Vein endothelial cell (primary cell): ENCODE results near the gene ZNF286A.

- CAGE, long polyA plus RNA, result no peak
These were observed 9.4 kb downstream of the CDRT4 start for GRCh38 chr17:15458032-15458322.

GRCh38 chr17:15473663-15474089 is 6.3 kb upstream of the CDRT4 start:
- CAGE, long polyA plus RNA, result no peak

- CAGE, long polyA plus RNA, result no peak
These were observed 21.1 kb upstream of the CDRT4 start for GRCh38 chr17:15488225-15489129.

GRCh38 chr17:15699209-15700506 is at the start of gene ZNF286A:
Gene ZNF286A (plus strand): TSS chr17:15699752.
- CAGE, long polyA plus RNA, result no peak

DNA sequence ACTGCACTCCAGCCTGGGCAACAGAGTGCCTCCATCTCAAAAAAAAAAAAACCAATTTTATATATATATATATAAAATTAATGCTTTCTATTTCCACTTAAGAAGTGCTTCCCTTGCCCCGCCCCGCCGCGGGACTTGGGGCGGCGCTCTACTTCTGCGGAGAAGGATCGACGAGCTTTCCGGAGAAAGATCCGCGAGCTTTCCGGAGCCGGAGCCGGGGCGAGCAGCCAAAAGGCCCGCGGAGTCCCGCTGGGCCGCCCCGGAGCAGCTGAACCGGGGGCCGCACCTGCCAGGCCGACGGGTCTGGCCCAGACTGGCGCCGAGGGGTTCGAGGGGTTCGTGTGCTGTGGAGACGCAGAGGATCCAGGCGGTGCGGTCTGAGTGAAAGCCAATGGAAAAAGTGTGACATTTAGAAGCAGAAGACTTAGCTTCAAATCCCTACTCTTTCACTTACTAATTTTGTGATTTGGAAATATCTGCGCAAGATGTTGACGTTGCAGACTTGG is 50.8 kb downstream of the TBC1D26 start:
- CAGE, long polyA plus RNA, result no peak

DNA sequence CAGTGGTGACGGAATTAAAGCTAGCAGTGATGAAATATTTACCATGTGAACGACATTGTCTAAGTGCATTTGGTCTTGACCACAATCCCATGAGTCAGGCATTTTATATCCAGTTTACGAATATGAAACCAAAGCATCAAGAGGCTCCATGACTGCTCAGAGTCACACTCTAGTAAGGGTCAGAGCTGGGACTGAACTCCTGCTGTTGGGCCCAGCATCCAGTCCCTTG is 61.1 kb upstream of the ADORA2B start:
- CAGE, long polyA plus RNA, result no peak

- CAGE, long polyA plus RNA, result no peak
These were observed 6.5 kb downstream of the TTC19 start for GRCh38 chr17:16006048-16006636.

- CAGE, long polyA plus RNA, result no peak
These were observed 62.0 kb downstream of the TTC19 start for GRCh38 chr17:16061502-16062224.

GRCh38 chr17:16064343-16064674 is 64.7 kb downstream of the TTC19 start:
- CAGE, long polyA plus RNA, result no peak

GRCh38 chr17:16072026-16072346 is 72.4 kb downstream of the TTC19 start:
- CAGE, long polyA plus RNA, result no peak

- CAGE, long polyA plus RNA, result no peak
These were observed 82.5 kb downstream of the NCOR1 start for GRCh38 chr17:16132645-16133372.

DNA sequence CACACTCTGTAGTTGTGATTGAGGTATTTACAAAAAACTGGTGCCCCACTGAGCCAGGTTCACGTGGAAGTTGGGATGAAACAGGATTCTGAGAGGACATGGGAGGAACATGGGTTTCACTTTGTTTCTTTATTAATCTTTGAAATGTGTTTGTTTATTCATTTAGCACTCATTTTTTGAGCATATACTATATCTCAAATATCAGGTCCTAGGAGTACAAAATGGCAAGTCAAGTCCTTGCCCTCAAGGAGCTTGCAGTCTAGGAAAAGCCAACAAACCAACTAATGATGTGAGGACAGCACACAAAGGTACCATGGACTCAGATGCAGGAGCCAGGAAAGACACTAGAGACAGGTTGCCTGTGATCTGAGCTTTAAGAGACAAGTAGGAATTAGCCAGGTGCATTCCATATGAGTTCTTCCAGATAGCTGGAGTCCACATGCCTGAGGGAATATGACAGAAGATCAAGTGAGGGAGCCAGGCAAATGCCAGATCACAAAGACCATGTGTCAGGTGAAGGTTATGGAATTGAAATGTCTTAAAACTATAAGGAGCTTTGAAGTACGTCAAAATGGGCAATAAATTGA is 56.0 kb downstream of the PIGL start:
- CAGE, long polyA plus RNA, result no peak

DNA sequence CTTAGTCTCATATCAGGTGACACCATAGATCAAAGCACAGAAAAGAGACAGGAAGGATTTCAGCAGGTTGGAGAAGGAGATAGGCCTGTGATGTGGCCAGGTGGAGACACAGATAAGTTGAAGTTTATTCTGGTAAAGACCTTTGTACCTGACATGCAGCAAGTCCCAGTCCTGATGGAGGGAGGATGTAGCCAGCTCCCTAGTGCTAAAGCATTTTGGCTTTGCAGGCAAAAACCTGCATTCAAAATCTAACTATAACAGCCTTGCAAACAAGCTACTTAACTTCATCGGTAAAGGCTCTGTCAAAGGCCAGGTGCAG is 54.9 kb downstream of the CENPV start:
- CAGE, long polyA plus RNA, result no peak

DNA sequence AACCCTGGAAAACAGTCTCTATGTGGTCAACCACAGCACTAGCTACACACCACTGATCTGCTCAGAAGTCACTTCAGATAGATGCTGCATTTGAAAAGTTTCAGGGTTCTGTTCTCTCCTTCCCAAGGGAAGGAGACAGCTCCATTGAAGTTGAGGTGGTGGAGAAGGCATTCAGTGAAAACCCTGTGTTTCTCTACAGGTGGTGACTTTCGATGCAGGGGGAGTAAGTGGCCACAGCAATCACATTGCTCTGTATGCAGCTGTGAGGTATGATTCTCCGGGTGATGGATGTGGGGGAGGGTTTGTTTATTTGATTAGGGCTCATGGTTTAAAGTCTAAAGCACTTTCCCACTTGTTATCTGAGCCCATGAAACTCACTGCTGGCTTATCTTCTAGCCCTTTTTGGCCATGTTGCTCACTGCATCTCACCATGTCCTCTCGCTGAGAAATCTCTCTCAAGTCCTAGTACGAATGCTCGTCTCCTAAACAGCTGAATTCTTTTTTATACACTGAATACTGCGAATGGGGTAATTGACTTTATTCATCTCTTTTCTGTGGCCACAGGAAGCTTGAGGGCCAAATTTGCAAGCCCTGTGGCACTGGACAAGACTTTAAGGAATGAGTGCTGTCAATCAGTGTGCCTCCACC is 39.8 kb downstream of the CENPV start:
- CAGE, long polyA plus RNA, result no peak

DNA sequence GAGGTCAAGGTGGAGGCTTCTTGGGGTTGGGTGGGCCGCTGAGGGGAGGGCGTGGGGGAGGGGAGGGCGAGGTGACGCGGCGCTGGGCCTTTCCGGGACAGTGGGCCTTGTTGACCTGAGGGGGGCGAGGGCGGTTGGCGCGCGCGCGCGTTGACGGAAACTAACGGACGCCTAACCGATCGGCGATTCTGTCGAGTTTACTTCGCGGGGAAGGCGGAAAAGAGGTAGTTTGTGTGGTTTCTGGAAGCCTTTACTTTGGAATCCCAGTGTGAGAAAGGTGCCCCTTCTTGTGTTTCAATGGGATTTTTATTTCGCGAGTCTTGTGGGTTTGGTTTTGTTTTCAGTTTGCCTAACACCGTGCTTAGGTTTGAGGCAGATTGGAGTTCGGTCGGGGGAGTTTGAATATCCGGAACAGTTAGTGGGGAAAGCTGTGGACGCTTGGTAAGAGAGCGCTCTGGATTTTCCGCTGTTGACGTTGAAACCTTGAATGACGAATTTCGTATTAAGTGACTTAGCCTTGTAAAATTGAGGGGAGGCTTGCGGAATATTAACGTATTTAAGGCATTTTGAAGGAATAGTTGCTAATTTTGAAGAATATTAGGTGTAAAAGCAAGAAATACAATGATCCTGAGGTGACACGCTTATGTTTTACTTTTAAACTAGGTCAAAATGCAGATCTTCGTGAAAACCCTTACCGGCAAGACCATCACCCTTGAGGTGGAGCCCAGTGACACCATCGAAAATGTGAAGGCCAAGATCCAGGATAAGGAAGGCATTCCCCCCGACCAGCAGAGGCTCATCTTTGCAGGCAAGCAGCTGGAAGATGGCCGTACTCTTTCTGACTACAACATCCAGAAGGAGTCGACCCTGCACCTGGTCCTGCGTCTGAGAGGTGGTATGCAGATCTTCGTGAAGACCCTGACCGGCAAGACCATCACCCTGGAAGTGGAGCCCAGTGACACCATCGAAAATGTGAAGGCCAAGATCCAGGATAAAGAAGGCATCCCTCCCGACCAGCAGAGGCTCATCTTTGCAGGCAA is 668 bp downstream of the UBB start:
- CAGE, long polyA plus RNA, result no peak

DNA sequence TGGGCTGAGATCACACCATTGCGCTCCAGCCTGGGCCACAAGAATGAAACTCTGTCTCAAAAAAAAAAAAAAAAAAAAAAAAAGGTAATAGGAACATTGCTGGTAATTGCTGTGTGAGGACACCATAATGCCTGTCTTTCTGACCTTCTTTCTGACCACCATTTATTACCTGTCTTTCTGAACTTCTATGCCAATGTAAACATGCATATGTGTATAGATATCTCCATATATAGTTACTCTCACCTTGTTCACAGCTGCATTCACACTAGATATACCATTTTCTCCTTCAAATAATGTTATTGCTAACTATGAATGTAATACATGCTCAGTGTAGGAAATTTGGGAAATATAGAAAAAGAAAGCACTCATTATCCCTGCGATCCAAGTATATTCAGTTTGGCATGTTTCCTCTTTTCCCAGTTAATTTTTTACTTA is 6.8 kb downstream of the UBB start:
- CAGE, long polyA plus RNA, result no peak

DNA sequence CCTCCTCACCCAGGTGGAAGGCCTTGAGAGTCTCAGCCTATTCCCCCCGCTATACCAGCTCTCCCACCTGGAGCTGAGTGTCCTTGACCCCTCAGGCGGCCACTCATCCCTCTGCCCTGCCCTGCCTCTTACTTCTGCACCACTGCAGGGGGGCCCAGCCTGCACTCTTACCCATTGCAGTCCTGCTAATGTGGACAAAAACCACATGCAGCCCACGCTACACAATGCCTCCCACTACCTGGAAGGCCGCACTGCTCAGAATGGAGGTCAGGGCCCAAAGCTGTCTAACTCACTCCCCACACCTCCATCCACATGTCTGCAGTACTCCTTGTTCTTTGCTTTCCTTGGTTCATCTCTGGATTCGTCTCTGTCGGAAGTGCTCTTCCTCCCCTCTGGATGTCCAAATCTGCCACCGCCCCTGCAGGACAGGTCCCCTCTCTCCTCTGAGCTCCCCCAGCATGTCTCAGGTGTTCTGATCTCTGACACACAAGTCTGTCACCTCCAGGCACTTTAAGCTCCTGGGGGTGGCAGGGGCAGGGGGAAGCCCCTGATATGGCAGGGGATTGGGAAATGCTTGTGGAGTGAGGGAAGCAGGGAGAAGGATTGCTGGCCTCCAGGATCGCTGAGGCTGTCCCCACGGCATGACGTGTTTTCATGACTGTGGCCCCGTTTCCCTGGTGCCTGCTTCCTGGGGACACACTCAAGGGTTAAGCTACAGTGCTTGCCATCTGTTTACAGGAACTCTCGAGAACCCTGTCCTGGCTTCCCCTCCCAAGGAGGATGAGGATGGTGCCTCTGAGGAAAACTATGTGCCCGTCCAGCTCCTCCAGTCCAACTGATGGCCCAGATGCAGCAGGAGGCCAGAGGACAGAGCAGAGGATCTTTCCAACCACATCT is 20.9 kb downstream of the TRPV2 start:
- CAGE, long polyA plus RNA, result no peak

DNA sequence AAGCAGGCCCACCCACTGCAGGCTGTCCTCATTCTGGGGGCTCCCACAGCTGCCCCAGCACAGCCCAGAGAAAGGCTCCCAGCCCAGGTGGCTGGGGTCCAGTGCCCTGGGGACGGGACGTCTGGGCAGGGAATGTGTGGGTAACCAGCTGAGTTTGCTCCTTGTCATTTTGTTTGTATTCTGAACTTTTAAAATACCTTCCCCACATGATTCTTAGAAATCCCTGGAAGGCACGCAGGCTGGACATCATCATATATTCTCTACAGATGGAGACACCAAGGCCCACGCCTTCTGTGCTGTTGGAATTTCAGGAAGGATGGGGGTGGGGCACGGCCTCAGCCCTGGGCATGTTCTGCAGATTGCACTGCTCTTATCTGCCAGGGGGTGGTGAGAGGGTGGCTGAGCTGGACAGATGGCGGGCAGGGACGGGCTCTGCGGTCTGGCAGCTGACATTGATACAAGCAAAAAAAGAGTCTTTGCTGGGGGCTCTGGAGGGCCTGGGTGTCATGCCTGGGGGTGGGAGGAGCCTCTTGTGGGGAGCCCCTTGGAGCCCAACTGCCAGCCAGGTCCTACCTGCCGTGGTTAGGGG is 28.4 kb downstream of the LRRC75A start:
- CAGE, long polyA plus RNA, result no peak

GRCh38 chr17:16490984-16491730 is 836 bp downstream of the LRRC75A start:
- CAGE, long polyA plus RNA, result no peak

- CAGE, long polyA plus RNA, result no peak
These were observed 15.1 kb upstream of the ZNF287 start for GRCh38 chr17:16583905-16584691.